ENCODE measurements around a stretch of chr14.

- PRO-cap: no peak
- RAMPAGE, long total RNA, 5 experiments: start-site peak on the minus strand in 2 of 5 experiments, at chr14:102966826-102967166 at its widest, 17 to 36 reads per replicate
- RRBS: no CpG with 5 or more reads among the region's 27 CpGs
Observed at GRCh38 chr14:102966458-102967409, 44.3 kb downstream of the AMN start.

GRCh38 chr14:103045302-103045905 lies 11.9 kb downstream of the CDC42BPB start:
- PRO-cap: no peak
- RAMPAGE, long total RNA, 5 experiments: start-site peak on the minus strand in 1 of 5 experiments, at chr14:103045545-103045606 at its widest, 5 reads per replicate
- RRBS: no CpG with 5 or more reads among the region's 15 CpGs

DNA sequence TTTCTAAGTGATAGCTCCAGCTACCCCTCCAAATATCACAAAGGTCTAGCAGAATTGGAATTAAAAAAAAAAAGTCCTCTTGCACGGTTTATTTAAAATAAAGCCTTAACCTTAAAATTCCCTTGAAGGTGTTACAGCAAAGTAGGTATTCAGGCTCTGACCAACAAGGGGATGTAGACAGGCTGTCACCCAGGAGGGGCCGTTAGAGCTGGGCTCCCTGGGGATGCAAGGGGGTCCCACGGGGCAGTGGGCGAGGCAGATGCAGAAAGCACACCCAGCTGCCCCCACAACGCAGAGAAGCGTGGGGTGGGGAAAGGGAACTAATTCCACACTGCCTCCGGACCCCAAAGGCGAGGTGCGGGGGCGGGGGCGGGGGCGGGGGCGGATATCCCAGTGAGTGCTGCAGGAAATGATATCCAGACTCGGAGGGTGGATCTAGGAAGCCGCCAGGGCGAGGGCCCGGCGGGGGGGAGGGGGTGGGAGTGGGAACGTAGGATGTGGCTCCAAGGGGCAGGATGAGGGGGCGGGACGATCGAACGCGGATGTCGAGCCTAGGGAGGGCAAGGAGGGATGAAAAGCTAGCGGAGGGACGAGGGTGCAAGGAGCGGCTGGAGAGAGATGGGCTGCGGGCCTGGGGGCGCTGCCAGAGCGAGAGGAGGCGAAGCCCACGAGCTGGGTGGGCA lies 1.0 kb downstream of the CDC42BPB start:
- PRO-cap: unidirectional peak, plus-strand start at position 419 of the sequence; unidirectional peak, plus-strand start at position 513 of the sequence; unidirectional peak, plus-strand start at position 581 of the sequence
- RAMPAGE, long total RNA, 5 experiments: no peak in any of the 5 experiments
- RRBS: 1% methylated on average over 3 of the region's 33 CpGs

DNA sequence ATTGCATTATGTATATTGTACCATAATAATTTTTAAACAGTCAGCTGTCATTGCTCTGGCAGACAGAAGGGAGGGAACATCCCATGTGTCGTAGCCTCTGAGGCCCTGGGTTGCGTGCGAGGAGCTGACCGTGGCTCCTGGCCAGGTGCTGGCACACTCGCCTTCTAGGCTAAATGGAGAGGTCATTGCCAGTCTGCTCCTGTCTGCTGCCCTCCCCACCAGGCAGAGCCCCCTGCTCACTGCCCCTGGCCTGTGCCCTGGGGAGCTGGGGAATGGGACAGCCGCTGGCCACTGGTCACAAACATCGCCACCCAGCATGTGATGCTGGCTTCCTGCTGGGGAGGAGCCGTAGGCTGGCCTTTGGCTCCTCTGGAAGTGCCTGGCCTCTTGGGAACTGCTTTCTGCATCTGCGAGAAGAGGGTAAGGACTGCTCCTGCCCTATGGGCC lies 2.2 kb upstream of the TNFAIP2 start:
- PRO-cap: no peak
- RAMPAGE, long total RNA, 5 experiments: no peak in any of the 5 experiments
- RRBS: no CpG with 5 or more reads among the region's 9 CpGs

GRCh38 chr14:103130962-103131531 lies 7.8 kb downstream of the TNFAIP2 start:
- PRO-cap: no peak
- RAMPAGE, long total RNA, 5 experiments: no peak in any of the 5 experiments
- RRBS: no CpG with 5 or more reads among the region's 8 CpGs

DNA sequence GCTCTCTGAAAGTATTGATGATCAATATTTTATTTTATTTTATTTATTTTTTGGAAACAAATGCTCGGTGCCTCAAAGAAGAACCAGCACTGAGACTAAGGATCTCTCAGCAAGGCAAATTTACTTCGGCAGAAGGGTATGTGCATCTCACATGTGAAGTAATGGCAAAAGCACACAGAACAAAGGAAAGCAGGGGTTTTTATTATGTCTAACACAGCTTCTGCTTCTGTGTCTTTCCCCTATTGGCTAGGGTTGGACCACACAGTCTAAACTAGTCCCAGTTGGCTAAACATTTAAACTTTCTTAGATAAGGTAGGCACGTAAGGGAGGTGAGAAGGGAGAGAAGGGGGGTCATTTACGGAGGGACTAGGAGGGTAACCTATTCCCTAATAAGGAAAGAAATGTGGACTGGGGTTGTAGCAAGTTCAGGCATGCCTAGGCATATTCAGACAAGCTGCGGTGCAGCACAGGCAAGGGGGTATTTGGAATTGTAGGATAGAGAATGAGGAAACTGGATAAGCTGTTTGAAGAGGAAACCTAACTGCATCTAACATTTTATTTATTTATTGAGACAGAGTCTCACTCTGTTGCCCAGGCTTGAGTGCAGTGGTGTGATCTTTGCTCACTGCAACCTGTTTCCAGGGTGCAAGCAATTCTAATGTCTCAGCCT lies 90.1 kb upstream of the EIF5 start:
- PRO-cap: no peak
- RAMPAGE, long total RNA, 5 experiments: no peak in any of the 5 experiments
- RRBS: no CpG with 5 or more reads among the region's 5 CpGs

DNA sequence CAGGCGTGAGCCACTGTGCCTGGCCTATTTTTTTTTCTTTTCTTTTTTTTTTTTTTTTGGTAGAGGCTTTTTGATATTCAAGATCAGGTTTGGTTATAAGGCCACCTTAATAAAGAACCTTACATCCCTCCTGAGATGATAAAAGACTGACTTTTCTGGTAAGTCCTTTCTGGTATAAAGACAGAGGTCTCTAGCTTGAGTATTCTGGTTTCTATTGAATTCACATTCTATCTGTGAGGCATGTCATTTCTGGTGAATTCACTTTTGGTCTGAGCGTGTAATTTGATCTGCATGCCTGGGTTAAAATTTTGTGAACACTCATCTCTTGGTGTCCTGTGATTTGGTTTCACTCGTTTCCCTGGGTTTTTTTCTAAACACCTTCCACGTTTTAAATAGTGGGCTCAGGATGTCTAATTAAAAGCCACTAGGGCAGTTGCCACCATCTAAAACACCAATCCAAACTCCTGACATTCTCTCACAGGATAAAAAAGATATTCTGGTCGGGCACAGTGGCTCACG lies 12.2 kb downstream of the EIF5 start:
- PRO-cap: no peak
- RAMPAGE, long total RNA, 5 experiments: no peak in any of the 5 experiments
- RRBS: no CpG with 5 or more reads among the region's 6 CpGs

GRCh38 chr14:103502027-103502572 lies 20.5 kb downstream of the CKB start:
- PRO-cap: no peak
- RAMPAGE, long total RNA, 5 experiments: start-site peak on the plus strand in 2 of 5 experiments, at chr14:103501973-103502668 at its widest, 11 to 47 reads per replicate
- RRBS: no CpG with 5 or more reads among the region's 7 CpGs

DNA sequence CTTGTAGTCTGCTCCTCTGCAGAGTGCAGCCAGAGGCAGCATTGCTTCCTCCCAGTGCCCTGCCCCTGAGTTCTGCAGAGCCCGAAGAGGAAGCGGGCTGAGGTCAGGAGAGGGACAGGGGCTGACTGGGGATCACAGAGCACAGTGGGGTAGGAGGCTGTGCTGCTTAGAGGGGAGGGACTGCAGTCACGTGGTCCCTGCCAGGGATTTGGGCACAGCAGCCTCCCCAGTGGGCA lies 2.4 kb upstream of the TRMT61A start:
- PRO-cap: no peak
- RAMPAGE, long total RNA, 5 experiments: no peak in any of the 5 experiments
- RRBS: no CpG with 5 or more reads among the region's 3 CpGs

DNA sequence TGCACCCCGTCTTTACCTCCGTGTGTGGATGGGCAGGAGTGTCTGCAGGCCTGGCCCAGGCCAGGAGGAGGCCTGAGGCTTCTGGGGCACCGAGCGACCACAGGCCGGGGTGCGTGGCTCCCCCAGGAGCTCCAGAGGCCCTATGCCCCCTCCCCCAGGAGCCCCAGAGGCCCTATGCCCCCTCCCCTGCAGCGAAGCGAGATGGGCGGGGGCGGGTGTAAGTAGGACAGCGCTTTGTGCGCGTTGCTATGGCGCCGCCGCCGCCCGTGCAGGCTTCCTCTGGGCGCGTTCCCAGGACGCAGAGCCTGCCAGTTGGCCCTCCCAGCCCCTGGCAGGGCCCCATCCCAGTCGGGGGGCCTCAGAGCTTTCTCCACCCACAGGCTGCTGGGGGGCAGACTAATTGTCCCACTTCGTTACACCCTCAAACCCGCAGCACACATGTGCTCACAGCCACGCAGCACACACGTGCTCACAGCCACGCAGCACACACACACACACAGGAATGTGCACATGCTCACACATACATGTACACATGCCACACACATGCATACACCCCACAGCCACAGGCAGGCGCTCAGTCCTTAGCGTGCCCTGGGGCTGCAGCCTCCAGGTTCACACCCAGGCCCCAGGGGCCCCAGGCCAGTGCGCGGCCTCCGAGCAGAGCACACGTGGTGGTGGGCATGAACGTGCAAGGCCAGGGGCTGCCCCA lies 15.4 kb downstream of the TRMT61A start:
- PRO-cap: no peak
- RAMPAGE, long total RNA, 5 experiments: no peak in any of the 5 experiments
- RRBS: no CpG with 5 or more reads among the region's 34 CpGs

DNA sequence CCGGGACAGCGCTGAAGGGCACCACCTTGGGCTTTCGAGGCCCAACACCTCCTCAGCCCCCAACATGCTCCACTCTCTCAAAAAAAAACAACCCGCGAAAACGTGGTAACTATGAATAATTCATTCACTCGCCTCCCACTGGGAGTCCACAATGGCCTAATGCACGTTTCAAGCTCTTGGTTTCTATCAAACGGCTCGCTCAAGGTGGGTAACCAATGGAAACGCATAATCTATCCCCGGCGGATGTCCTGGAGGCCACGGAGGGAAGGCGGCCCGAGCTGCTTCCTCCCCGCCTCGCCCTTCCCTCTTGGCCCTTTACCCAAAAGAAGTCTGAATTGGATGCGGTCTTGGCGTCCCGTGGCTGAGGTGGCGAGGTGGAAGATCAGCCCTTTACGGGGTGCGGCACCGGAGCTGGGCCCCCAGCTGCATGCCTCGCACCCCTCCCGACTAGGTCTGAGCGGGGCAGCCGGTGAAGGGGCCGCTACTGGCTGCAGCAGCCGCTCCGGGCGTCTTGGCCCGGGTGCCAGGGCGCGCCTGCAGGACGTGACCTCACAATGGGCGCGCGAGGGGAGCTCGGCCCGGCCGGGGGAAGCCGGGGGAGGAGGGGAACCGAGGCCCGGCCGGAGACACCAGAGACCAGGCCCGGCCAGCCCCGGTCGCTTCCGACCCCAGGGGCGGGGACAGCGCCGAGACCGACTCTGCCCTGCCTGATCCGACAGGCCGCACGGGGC lies 511 bp downstream of the BAG5 start:
- PRO-cap: bidirectional peak, plus-strand start at position 554 of the sequence, minus-strand start at position 455 of the sequence
- RAMPAGE, long total RNA, 5 experiments: start-site peak on the minus strand in 1 of 5 experiments, centred at position 666 of the sequence, 1,051 to 1,200 reads per replicate
- RRBS: 1% methylated on average over 14 of the region's 58 CpGs

DNA sequence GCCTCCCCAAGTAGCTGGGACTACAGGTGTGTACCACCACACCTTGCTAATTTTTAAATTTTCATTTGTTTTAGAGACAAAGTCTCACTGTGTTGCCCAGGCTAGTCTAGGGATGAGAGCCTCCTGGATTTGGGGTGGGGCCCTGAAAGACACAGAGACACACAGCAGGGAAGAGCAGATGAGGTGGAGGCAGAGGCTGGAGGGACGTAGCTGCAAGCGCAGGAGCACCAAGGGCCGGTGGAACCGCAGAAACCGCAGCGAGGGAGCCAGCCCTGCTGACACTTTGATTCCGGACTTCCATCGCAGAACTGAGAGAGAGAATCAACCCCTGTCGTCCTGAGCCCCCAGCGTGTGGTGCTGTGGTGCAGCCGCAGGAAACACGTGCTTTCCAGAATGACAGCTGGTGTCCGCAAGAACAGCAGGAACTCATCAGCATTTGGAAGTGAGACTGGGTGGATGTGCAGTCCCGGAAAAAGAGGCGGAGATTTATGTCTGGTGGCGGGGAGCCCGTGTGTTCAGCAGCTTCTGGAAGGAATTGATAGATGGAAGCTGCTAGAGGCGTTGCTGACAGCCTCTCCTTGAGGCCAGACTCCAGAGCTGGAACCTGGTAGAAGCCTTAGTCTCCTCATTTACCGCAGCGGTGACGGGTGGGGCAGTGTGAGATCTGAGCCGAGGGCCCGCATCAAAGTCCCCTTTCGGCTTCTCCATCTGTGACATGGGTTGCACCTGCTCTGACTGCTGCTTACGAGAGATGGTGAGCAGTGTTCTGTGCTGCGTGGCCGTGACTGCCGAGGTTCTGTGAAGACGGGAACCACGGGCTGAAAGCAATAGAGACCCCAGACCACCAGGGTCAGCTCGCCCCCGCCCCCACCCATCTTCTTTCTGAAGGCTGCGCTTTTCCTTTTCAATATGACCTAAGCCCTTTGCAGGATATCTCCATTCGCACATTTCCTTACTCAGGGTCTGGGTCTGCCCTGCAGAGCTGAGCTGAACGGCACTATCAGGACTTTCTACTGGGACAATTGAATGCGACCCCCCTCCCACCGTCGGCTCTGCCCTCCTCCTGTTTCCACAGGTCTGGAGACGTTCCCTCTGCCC lies 21.8 kb upstream of the KLC1 start:
- PRO-cap: no peak
- RAMPAGE, long total RNA, 5 experiments: no peak in any of the 5 experiments
- RRBS: 4% methylated on average over 5 of the region's 39 CpGs

- PRO-cap: no peak
- RAMPAGE, long total RNA, 5 experiments: start-site peak on the minus strand in 2 of 5 experiments, at chr14:103736041-103736325 at its widest, 9 to 25 reads per replicate
- RRBS: no CpG with 5 or more reads among the region's 24 CpGs
Observed at GRCh38 chr14:103735888-103736810, 20.5 kb downstream of the ZFYVE21 start.

DNA sequence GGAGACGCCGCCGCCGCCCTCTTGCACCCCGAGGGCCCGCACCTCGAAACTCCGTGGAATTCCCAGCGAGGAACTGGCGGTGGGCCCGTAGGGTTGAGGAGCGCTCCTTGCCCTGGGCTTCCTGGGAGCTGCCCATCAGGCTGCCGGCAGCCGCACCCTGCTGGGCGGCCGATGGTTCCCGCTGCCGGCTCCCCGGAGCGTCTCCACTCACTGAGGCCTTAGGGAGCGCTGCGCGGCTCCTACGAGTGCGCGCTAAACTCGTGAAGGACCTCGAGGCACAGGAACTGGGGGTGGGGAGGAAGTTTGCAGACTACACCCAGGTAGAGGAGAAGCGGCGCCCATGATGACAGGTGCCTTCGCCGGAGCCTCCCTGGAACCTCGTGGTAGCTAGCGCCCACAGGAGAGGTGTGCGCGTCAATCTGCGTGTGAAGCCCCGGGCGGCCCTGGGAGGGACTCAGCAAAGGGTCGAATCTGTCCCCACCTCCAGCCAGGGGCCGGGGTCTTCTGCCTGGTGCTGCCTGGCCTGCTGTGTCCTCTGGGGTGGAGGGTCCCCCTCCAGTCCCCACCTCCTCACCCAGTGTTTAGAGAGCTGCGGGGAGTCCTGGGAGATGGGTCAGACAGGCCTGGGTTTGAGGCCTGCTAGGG lies 20.5 kb upstream of the KIF26A start:
- PRO-cap: no peak
- RAMPAGE, long total RNA, 5 experiments: no peak in any of the 5 experiments
- RRBS: 37% methylated on average over 16 of the region's 42 CpGs

- PRO-cap: unidirectional peak, minus-strand start at chr14:104225285
- RAMPAGE, long total RNA, 5 experiments: no peak in any of the 5 experiments
- RRBS: no CpG with 5 or more reads among the region's 8 CpGs
Observed at GRCh38 chr14:104225092-104225434, 86.7 kb downstream of the KIF26A start.

- PRO-cap: unidirectional peak, minus-strand start at chr14:104225949
- RAMPAGE, long total RNA, 5 experiments: no peak in any of the 5 experiments
- RRBS: 27% methylated on average over 1 of the region's 24 CpGs
Observed at GRCh38 chr14:104225443-104226331, 87.3 kb downstream of the KIF26A start.

DNA sequence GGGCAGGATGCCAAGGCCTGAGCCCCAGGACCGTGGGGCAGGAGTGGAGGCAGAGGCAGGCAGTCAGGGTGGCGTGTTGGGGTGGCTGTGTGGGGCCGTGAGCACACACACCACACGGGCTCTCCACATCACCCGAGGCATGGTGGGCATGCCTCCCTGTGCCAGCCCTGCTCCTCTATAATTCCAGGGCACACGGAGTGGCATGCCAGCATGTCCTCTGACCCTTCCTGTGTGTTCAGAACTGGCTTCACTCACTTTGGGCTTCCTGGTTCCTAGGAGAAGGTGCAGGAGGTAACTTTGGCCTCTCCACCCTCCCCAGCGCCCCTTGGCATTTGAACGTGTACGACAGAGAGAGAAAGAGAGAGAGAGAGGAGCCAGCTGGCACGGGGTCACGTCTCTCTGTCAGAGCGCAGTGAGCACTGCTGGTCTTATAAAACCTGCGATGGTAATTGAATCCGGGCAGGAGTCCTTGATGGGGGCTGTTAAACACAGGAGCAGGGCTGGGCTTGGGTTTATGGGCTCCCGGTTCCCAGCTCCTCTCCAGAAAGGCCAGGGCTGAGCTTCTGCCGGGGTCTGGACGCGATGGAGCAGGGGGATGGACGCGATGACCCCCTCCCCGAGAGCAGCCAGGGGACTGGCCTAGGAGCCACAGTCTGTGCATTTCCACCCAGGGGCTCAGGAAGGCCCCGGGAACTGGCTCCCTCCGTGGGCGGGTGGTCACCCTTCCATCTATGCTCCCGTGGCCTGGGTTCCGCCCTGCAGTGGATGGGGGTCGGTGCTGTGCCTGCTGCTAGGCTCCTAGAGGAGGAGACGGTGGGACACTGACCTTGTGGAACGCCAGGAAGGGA lies 144.4 kb downstream of the KIF26A start:
- PRO-cap: no peak
- RAMPAGE, long total RNA, 5 experiments: no peak in any of the 5 experiments
- RRBS: 76% methylated on average over 7 of the region's 29 CpGs

GRCh38 chr14:104341836-104342420 lies 203.5 kb downstream of the KIF26A start:
- PRO-cap: no peak
- RAMPAGE, long total RNA, 5 experiments: no peak in any of the 5 experiments
- RRBS: 44% methylated on average over 7 of the region's 23 CpGs

GRCh38 chr14:104510626-104511225 lies 68.8 kb upstream of the C14orf180 start:
- PRO-cap: no peak
- RAMPAGE, long total RNA, 5 experiments: no peak in any of the 5 experiments
- RRBS: no CpG with 5 or more reads among the region's 22 CpGs

- PRO-cap: no peak
- RAMPAGE, long total RNA, 5 experiments: no peak in any of the 5 experiments
- RRBS: 10% methylated on average over 5 of the region's 20 CpGs
Observed at GRCh38 chr14:104563078-104563932, 16.3 kb upstream of the C14orf180 start.

All from stomach (tissue), 7 donors.